Esophagus muscularis mucosa (tissue), 4 donors: Measurements from ENCODE around the gene SMAD5.

GRCh38 chr5:135127750-135128319 is 93.8 kb upstream of the PITX1 start:
- PRO-cap, result no peak
- RAMPAGE, long total RNA, 4 experiments, result no peak in any of the 4 experiments

GRCh38 chr5:135140542-135141152 is 106.6 kb upstream of the PITX1 start:
- PRO-cap, result no peak
- RAMPAGE, long total RNA, 4 experiments, result no peak in any of the 4 experiments

- PRO-cap, result no peak
- RAMPAGE, long total RNA, 4 experiments, result no peak in any of the 4 experiments
Measured at GRCh38 chr5:135186706-135187359, 152.8 kb upstream of the PITX1 start.

DNA sequence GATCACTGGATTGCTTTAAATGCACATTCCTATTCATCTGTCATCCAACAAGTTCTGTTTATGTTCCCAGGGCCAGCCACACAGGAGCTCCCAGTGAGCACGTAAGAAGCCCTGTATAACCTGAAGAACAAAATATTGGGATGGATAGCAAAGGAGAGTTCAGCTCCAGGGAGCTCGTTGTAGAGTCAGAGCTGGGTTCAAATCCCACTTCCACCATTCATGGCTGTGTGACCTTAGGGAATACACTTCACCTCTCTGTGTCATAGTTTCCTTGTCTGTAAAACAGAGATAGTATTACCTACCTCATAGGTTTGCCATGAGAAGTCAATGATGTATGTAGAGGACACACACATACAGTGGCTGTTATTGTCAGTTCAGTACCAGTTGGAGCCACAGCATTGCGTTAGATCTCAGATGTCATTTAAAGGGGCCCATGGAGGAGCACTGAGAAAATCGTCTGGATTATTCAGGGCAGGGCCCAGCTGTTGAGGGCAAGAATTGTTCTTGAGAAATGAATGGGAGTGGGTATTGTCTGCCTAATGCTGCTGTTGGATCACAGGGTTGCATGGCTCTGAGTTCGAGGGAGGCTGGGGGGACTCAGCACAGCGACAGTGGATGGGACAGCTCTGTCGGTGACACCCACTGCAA is 67.3 kb downstream of the MACROH2A1 start:
- PRO-cap, result no peak
- RAMPAGE, long total RNA, 4 experiments, result no peak in any of the 4 experiments

GRCh38 chr5:135359997-135360999 is 38.7 kb downstream of the MACROH2A1 start:
- PRO-cap, result no peak
- RAMPAGE, long total RNA, 4 experiments, result no peak in any of the 4 experiments

DNA sequence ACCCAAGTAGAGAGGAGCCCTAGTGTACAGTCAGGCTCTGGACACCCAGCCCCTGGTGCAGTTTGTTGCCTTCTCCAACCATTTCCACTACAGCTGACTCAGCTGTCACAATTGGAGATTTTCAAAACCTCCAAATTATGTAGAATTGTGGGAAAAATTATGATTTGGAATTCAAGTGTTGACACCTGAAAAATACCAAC is 32.2 kb downstream of the MACROH2A1 start:
- PRO-cap, result no peak
- RAMPAGE, long total RNA, 4 experiments, result no peak in any of the 4 experiments

GRCh38 chr5:135385929-135386562 is 13.0 kb downstream of the MACROH2A1 start:
- PRO-cap, result no peak
- RAMPAGE, long total RNA, 4 experiments, result no peak in any of the 4 experiments

DNA sequence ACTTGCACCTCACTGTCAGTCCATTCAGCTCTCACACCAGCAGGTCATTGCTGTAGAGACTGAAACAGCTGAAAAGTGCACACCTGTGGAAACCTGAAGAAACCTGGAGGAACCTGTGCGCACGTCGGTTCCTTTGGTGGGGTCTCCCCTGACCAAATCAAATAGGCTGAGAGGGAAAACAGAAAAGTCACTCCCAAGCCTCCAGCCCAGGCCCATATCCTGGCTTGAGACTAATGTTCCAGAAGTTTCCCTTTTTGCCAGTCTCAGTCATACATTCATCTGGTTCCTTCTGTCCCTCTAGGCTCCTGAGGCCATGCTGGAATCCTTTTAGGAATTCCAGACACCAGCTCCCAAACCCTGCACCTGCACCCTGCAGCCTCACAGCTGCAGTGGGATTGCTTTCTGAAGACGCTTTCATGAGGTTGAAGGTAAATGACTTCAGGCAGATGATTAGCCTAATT is 24.2 kb upstream of the CXCL14 start:
- PRO-cap, result no peak
- RAMPAGE, long total RNA, 4 experiments, result no peak in any of the 4 experiments

- PRO-cap, result no peak
- RAMPAGE, long total RNA, 4 experiments, result no peak in any of the 4 experiments
Measured at GRCh38 chr5:135704717-135705021, 125.9 kb upstream of the CXCL14 start.

GRCh38 chr5:135844044-135844366 is 9.5 kb downstream of the SLC25A48 start:
- PRO-cap, result no peak
- RAMPAGE, long total RNA, 4 experiments, result no peak in any of the 4 experiments

DNA sequence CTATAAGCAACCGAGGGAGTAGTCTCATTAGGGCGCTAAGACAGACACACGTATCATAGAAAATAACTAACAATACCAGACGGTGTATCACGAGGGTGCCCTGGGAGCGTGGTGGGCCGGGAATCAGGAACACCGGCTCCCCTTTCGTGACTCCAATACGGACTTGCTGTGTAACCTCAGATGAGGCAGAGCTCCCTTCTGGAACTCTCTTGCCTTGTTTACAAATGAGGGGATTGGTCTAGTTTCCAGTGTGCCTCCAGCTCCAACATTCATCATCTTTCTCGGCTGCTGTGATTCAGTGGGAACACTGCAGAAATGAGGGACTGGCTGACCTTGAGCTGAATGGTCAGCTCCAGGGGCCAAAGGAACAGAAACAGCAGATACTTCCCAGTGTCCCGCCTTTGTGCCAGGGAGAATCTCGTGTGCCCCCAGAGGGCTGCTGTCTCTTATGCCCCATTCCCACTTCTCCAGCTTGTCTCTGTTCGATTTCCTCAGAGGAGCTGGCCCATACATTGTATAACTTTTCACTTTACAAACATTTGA is 22.6 kb upstream of the TGFBI start:
- PRO-cap, result no peak
- RAMPAGE, long total RNA, 4 experiments, result no peak in any of the 4 experiments

GRCh38 chr5:136020248-136020546 is 8.6 kb upstream of the TGFBI start:
- PRO-cap, result no peak
- RAMPAGE, long total RNA, 4 experiments, result no peak in any of the 4 experiments

DNA sequence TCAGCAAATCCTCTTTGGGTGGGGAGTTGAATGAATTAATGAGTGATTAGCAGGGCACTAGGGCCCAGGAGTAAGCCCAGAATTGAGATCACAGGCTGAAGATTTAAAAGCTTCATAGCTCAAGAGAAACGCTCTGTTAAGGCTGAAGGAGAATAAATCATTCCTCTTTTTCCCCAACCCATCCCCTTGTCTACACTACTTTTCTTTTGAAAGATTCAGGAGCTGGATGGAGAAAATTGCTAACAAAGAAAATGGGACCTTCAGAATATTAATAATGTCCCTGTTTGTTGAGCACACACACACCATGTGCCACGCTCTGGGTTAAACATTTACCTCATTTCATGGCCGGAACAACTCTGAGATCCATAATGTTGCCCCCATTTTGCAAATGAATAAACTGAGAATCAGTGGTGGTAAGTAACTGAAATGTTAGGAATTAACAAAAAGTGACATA is 51.6 kb upstream of the SMAD5 start:
- PRO-cap, result no peak
- RAMPAGE, long total RNA, 4 experiments, result no peak in any of the 4 experiments

DNA sequence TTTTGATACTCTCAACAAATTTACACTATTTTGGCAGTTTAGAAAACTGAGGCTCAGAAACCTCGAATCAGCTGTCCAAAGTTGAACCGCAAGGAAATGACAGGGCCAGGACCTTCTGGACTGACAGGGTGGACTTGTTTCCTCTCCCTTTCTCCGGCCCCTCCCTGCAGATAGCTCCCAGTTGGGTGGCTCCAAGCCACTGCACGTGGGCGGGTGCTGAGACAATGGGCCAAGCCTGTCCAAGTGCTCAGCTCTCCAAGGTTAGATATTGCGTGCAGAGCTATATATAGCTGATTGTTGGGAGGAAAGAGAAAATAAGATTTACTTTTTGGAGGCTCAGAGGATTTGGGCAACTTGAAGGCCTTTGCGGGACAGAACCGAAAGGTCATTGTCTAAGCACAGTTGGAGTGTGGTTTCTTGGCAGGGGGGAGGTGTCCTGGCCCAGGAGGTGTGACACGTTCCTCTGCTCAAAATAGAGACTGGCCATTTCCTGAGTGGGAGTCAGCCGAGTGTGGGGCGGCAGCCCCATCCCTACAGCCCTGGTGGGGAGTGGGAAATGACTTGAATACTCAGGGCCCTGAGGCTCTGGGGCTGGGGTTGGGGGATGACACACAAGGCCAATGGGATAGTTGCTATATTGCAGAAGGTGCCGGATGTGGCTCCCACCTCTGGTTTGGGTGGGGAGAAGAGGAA is 44.6 kb upstream of the SMAD5 start:
- PRO-cap, result no peak
- RAMPAGE, long total RNA, 4 experiments, result no peak in any of the 4 experiments

DNA sequence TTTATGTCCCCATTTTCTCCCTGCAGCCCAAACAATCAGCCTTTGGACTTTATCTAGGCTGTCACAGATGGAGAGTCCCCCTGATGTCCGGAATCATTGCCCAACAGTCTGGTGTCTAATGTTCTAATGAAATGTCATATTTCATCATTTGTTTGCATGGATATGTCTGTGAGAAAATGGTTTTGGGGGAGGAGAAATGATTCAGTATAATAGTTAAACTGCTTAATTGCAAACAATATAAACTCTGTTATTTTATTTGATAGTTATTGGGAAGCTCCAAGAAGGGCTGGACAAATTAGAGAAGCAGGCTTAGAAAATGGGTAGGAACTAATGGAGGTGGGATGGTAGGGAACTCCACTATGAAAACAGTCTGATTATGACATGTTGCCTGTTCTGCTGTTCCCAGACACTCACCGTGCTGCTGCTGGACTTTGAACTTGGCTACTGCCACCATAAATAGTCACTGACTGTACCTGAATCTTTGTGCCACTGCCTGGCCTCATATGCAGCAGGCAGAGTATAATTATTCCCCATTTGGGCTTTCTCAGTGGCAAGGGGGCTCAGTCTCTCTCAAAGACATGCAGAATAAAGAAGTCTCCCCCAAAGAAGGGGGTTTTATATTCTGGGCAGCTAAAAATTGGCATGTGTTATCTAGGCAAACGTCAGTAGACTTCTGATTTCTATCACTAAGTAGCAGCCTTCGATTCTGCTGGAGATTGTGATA is 38.2 kb upstream of the SMAD5 start:
- PRO-cap, result no peak
- RAMPAGE, long total RNA, 4 experiments, result no peak in any of the 4 experiments

DNA sequence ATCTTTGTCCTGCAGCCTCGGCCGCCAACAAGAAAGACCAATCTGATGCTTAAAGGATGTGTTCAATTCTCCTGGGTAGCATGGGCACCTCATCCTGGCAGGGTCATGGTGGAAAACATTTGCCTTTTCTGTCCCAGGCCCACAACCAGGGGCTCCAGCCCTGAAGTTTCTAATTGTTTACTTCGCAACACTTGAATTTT is 26.2 kb upstream of the SMAD5 start:
- PRO-cap, result no peak
- RAMPAGE, long total RNA, 4 experiments, result no peak in any of the 4 experiments

DNA sequence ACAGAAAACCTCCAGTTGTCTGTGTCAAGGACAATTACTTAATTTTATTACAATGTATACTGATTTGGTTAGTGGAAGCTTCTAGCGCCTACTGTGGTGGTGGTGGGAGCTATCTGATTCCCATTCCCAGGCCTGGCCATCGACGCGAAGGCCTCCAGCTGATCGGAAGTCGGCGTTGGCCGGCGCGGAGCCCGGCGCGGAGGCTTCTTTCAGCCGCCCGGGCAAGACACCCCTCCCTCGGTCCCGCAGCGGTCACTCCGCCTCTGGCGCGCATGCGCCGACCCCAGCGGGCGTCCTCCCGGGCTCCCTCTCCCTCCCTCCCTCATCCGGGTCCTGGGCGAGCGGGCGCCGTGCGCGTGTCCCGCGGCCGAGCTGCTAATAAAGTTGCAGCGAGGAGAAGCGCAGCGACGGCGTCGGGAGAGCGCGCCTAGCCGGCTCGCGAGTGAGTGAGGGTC is at the start of gene SMAD5:
TSS of gene SMAD5 (plus strand) at position 325 of the 455 bp plus-strand sequence.
- PRO-cap, result bidirectional peak, plus-strand start at position 325 of the sequence, minus-strand start at position 198 of the sequence
- RAMPAGE, long total RNA, 4 experiments, result start-site peak on the plus strand in 4 of 4 experiments, centred at positions 377 to 382 of the sequence, 192 to 1,008 reads per replicate

DNA sequence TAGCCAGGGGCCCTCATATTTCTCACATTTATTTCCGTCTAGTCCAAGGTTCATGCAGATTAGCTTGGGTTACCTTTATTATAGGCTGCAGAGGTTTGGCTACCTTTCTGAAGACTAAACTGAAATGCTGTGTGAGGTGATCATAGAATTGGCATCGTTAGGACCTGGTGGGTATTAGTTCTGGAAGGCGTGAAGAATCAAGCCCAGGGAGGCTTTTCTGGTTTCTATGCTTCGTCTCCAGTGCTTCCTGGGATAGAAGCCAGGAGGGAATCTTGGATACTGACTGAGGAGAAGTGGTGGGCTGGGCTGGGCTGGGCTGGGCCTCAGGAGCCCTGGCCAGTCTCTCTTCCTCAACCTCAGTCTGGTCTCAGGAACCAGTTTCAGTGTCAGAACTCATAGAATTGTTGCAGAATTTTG is 2.7 kb downstream of the SMIM32 start:
- PRO-cap, result no peak
- RAMPAGE, long total RNA, 4 experiments, result no peak in any of the 4 experiments

DNA sequence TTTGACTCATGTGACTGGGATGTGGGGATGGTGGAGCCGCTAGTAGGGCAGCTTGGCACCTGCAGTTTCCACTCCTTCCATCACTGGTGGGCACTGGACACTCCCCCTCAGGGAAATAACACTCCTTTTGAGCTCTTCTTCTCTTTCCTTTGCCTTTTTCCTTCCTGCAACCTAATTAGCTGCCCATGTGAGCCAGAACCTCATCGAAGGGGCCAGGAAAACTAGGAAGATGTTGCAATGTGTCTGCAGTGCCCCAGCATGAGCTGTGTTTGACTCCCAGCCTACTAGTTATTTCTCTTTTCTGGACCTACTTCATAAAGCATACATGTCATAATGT is 80.9 kb upstream of the SMIM32 start:
- PRO-cap, result no peak
- RAMPAGE, long total RNA, 4 experiments, result no peak in any of the 4 experiments

- PRO-cap, result no peak
- RAMPAGE, long total RNA, 4 experiments, result no peak in any of the 4 experiments
Measured at GRCh38 chr5:136628939-136629426, 263.6 kb upstream of the TRPC7 start.